ENCODE measurements around a stretch of chr14.

DNA sequence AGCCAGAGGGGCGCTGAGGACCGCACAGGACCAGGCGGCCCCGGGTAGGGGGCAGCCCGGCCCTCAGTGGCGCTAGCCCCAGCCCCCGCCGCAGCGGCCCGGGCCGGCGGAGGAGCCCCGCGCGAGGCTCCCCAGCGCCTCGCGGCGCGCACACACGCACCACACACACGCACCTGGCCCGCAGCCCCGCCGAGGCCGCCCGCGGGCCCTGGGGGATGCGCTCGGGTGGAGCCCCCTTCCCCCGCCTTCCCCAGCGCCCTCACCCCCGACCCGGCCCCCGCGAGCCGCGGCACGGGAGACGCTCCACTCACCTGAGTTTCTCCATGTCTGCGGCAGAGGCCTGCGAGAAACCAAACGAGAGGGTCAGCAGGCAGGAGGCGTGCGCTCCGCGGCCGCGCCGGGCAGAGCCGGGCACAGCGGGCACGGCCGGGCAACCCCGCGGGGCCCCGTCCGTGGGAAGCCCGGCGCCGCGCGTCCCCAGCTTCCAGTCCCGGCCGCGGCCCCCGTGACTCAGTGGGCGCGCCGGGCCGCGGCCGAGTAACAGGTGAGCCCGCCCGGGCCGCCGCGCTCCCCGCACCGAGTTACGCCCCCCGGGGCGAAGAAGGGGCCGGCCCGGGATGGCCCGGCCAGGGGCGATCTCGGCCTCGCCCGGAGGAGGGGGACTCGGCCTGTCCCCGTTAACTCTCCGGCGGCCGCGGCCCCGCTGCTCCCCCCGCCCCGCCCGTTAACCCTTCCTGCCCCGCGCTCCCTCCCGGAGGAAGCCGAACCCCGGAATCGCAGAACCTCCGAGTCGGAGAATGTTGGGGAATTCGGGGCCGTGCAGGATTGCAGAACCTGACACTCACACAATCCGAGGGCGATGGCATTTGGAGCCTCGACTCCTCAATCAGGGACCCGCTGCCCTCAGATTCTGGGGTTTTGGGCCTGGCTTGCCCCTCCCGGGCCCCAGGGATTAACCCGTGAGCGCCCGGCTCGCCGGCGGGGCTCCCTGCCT lies 19.3 kb downstream of the BEGAIN start:
- PRO-cap, 3 experiments, result peak in 2 of 3 experiments; most common plus-strand start position 404 of the sequence (in 1); most common minus-strand start position 512 of the sequence (in 2)
- RAMPAGE, long total RNA, result no peak

- PRO-cap, 3 experiments, result no peak in any of the 3 experiments
- RAMPAGE, long total RNA, result no peak
Measured at GRCh38 chr14:100672847-100673781, 53.6 kb upstream of the DLK1 start.

- PRO-cap, 3 experiments, result peak in 3 of 3 experiments; most common plus-strand start chr14:100824466 (in 1); most common minus-strand start chr14:100824322 (in 2)
- RAMPAGE, long total RNA, result no peak
Measured at GRCh38 chr14:100824114-100824711, 79.3 kb downstream of the RTL1 start.

DNA sequence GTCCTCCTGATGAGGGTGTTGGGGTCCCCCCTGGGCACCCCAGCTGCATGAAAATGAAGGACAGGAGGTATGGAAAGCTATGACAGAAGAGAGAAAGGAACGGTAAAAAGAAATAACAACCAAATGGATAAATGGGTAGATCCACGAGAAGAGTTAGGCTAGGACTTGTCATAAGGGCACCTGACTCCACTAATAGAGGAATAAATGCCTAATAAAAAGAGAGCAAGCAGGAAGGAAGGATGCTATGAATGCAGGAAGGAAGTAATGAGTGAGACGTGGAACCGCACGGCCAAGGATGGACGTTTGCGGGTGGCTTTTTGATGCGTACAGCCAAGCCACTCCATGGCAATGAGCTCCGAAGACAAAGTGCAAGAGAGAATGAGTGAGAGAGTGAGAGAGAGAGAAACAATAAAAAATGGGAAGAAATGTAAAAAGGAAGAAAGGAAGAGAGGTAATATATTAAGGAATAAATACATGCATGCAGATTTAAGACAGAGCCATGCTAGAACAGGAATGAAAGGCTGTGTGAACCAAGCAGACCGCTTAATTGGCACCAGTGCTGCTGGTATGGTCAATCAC lies 55.7 kb downstream of the RTL1 start:
- PRO-cap, 3 experiments, result no peak in any of the 3 experiments
- RAMPAGE, long total RNA, result no peak

DNA sequence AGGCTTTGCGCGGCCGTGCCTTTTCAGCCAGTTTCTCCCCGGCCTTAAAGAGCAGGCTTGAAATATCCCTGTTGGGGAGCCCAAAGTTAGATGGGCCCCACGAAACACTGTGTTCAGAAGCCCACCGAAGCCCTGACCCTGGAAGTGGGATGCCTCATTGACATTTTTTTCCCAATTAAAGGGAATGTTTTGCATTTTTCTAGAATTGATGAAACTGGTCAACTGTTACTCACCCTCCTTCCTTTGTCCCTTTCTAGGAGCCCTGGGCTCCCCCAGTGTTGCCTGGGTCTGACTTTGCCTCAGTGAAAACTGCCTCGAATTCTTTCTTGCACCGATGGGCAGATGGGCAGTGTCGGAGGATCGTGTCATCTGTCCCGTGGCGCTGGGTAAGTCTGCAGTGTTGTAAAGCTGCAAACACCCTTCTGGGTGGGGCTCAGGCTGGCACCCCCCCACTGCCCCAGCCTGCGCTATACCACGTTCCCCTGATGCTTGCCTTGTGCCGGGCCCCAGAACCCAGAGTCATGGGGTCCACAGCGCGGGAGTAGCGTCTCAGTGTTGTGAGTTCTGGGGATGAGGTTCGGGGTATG lies 4.7 kb downstream of the RTL1 start:
- PRO-cap, 3 experiments, result no peak in any of the 3 experiments
- RAMPAGE, long total RNA, result no peak

DNA sequence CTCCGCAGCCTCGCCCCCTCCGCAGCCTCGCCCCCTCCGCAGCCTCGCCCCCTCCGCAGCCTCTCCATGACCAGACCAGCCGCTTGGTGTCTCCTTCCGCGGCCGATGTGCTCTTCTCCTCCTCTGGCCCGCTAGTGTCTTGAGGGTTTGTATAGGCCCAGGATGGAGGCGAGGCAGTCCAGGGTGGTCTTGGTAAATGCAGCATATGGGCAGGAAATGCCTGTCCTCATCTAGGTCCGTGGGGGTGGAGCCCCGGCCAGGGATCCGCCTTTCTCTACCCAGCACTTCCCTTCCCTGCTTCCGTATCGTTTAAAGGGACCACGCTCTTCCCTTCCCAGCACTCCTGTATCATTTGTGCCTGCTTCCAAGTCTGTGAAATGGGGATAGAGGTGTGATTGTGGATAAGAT lies 326.6 kb upstream of the RTL1 start:
- PRO-cap, 3 experiments, result no peak in any of the 3 experiments
- RAMPAGE, long total RNA, result no peak

GRCh38 chr14:101400882-101401344 lies 360.6 kb upstream of the PPP2R5C start:
- PRO-cap, 3 experiments, result no peak in any of the 3 experiments
- RAMPAGE, long total RNA, result no peak

- PRO-cap, 3 experiments, result no peak in any of the 3 experiments
- RAMPAGE, long total RNA, result no peak
Measured at GRCh38 chr14:101475660-101475875, 285.9 kb upstream of the PPP2R5C start.

DNA sequence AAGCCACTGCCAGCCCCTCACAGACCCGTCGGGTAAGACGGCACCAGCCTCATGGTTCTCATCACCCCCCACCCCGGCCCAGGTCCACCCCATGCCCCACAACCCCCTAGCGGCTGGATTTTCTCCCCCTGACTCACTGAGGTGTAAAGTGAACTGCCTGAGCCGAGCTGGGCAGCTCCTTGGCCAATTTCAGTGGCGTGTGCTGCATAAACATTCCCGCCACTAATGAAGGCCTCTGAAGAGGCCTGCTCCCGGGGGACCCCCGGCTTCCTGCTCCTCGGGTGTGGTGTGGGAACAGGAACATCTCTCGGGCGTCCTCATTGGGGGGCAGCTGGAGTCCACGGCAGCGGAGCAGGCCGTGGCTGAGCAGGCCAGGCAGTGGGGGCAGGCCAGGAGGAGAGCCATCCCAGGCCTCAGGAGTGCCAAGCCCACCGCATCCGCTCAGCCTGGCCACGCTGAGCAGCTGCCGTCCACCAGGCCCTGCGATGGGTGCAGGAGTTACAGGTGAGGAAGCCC lies 249.4 kb upstream of the PPP2R5C start:
- PRO-cap, 3 experiments, result no peak in any of the 3 experiments
- RAMPAGE, long total RNA, result no peak

DNA sequence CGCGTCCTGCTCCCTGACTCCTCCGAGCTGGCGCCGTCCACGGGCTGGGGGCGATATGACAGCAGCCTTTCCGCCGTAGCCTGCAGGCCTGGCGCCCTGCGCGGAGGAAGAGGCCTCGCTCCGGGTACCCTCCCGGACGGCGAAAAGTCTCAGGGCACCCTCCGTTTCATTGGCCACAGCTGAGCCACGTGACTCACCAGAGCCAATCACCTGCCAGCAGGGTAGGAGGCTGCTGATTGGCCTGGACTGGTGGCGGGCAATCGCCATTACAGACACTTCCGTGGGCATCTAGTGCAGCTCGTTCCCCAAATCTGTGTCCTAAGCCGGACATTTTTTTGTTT lies 177.0 kb upstream of the PPP2R5C start:
- PRO-cap, 3 experiments, result no peak in any of the 3 experiments
- RAMPAGE, long total RNA, result no peak

GRCh38 chr14:101689764-101690242 lies 71.7 kb upstream of the PPP2R5C start:
- PRO-cap, 3 experiments, result no peak in any of the 3 experiments
- RAMPAGE, long total RNA, result no peak

DNA sequence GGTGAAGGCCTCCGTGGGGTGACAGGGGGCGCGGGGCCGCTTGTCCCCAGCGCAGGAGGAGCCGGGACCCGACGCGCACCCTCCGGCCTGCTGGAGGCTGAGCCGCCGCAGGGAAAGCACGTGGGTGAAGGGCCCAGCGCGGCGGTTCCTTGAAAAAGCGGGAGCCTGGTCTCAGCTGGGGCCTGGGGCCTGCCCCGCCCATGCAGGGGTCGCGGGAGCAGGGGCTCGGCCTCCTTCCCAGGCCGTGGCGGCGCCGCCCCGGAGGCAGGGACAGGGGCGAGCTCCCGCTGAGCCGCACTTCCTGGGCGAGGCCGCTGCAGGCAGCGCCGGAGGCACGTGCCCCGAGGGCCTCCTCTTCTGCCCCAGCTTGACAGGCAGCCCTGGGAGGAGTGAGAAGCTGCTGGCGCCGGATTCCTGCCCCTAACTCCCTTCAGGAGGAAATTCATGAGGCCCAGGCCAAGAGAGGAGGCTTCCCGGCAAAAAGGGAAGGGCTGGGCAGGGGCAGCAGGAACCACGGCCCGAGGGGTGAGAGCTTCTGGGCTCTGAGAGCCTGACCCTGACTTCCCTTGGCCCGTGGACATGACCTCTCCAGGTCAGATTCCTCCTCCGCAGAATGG lies 55.4 kb upstream of the PPP2R5C start:
- PRO-cap, 3 experiments, result no peak in any of the 3 experiments
- RAMPAGE, long total RNA, result no peak

DNA sequence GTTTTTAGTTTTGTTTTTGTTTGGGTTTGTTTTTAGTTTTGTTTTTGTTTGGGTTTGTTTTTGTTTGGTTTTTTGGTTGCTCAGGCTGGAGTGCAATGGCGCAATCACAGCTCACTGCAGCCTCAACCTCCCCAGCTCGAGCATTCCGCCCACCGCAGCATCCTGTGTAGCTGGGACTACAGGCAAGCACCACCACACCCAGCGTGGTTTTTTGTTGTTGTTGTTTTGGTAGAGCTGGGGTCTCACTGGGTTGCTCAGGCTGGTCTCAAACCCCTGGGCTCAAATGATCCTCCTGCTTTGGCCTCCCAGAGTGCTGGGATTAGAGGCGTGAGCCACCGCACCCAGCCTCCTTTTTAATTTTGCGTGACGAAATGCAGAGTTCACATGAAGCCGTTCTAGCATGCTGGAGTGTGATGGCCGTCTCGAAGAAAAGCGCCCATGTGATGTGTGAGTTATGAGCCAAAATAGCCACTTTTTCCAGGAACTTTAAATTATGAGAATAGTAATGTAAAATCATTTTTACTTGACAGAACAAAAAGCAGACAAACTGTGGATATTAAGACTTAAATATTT lies 58.2 kb downstream of the PPP2R5C start:
- PRO-cap, 3 experiments, result no peak in any of the 3 experiments
- RAMPAGE, long total RNA, result no peak

DNA sequence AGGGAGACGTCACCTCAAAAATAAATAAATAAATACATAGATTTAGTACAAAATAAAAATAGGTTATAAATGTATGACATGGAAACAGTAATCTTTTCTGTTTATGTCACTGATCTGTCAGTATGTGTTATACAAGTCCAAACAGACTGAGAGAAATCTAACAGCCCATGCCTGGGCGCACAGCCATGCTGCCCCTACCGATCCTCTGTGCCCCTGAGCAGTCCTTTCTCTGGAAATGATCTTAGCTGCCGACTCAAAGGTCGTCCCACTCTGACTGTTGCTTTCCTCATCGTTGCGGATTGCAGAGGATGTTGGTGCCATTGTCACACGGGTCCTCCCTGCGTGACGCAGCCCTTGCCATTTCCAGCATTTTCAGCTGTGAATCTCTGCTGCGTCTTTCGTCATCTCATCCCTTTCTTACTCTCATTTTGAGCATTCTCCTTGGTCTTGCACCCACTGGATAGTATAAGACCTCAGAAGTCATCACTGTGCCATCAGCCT lies 82.9 kb upstream of the DYNC1H1 start:
- PRO-cap, 3 experiments, result no peak in any of the 3 experiments
- RAMPAGE, long total RNA, result no peak

DNA sequence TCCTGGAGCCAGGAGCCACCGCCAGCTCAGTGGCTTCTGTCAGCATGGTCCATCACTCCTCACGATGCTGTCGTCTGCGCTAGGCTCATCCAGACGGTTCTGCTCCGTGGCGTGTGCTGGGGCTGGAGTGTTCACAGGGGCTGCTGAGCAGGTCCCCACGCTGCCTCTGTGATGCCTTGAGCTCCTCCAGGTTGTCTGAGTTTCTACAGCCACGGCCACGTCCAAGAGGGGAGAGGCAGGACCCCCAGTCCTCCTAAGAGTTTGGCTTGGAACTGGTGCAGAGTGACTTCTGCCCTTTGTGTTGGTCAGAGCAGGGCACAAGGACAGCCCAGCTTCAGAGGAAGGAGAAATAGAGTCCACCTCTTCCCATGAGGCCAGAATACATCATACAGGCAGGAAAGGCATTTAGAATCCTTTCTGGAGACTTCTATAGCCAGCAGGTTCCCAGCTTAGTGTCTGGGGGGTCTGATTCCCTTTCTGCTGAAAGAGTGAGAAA lies 76.9 kb upstream of the DYNC1H1 start:
- PRO-cap, 3 experiments, result no peak in any of the 3 experiments
- RAMPAGE, long total RNA, result no peak

GRCh38 chr14:101887913-101888687 lies 76.3 kb upstream of the DYNC1H1 start:
- PRO-cap, 3 experiments, result no peak in any of the 3 experiments
- RAMPAGE, long total RNA, result no peak

GRCh38 chr14:101948280-101949058 lies 15.9 kb upstream of the DYNC1H1 start:
- PRO-cap, 3 experiments, result peak in 3 of 3 experiments; most common plus-strand start chr14:101948352 (in 1)
- RAMPAGE, long total RNA, result no peak

DNA sequence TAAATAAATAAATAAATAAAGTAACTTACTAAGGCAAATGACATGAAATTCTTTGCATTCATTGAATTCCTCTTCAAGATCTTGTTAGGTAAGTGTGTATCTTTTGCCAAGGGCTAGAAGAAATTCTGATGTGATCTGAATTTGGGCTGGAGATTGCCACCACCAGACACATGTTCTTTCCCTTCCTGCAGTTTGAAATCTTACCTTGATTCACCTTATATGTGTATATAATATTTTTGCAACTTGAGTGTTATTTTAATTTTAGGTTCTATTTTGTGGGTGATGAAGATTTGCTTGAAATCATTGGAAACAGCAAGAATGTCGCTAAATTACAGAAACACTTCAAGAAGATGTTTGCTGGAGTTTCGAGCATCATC lies 39.9 kb downstream of the DYNC1H1 start:
- PRO-cap, 3 experiments, result no peak in any of the 3 experiments
- RAMPAGE, long total RNA, result no peak

GRCh38 chr14:102042324-102042795 lies 44.5 kb downstream of the HSP90AA1 start:
- PRO-cap, 3 experiments, result peak in 1 of 3 experiments; most common plus-strand start chr14:102042503 (in 1)
- RAMPAGE, long total RNA, result no peak

- PRO-cap, 3 experiments, result no peak in any of the 3 experiments
- RAMPAGE, long total RNA, result no peak
Measured at GRCh38 chr14:102080112-102081463, 6.3 kb downstream of the HSP90AA1 start.